AG04450 (cell line): ENCODE measurements around a stretch of chr14.

GRCh38 chr14:68757510-68758291 is 35.2 kb downstream of the ZFP36L1 start:
- CAGE, long polyA plus RNA, result no peak
- RRBS, result no CpG with 5 or more reads among the region's 6 CpGs

- CAGE, long polyA plus RNA, result no peak
- RRBS, result no CpG with 5 or more reads among the region's 3 CpGs
These were observed 18.3 kb downstream of the ZFP36L1 start for GRCh38 chr14:68774552-68774910.

- CAGE, long polyA plus RNA, result no peak
- RRBS, result no CpG with 5 or more reads among the region's 4 CpGs
These were observed 6.9 kb downstream of the ZFP36L1 start for GRCh38 chr14:68785836-68786545.

DNA sequence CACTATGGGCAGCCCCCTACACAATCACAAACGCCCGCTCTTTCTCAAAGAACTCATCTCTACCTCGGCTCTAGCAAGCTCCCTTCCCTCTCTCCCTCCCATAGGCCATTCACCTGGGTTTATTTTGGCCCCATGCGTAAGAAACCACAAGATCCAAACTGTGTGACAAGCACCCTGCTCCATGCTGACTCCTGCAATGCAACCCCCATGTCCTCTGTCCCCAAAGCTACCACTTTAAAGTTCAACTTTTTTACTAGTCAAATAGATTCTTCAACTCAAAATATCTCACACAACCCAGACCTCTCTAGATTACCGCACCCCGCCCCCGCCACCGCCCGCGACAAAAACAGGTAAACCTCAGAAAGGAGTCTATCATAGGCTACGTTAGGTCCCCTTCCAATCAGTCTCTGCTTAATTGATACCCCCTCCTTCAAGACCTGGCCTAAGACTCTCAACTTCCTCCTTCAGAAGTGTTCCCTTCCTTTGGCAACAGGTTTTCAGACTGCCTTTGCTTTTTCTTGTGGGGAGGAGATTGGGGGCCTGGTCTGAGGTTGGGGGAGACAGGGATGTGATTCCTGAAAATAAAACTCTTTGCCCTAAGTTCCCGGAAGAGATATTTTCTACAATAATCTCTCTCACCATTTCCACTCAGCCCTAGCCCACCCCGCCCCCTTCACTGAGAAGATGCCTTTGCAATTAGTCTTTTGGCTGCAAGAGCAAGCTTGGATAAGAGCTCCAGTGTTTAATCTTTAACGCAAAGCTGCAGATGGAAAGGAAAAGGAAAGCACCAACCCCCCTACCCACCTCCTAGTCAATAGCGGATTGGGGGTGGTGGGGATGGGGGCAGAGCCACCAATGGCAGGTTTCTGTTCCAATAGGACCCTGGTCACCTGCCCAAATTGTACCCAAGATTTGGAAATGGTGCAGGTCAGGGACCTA is 2.1 kb downstream of the ZFP36L1 start:
- CAGE, long polyA plus RNA, result no peak
- RRBS, result no CpG with 5 or more reads among the region's 15 CpGs

DNA sequence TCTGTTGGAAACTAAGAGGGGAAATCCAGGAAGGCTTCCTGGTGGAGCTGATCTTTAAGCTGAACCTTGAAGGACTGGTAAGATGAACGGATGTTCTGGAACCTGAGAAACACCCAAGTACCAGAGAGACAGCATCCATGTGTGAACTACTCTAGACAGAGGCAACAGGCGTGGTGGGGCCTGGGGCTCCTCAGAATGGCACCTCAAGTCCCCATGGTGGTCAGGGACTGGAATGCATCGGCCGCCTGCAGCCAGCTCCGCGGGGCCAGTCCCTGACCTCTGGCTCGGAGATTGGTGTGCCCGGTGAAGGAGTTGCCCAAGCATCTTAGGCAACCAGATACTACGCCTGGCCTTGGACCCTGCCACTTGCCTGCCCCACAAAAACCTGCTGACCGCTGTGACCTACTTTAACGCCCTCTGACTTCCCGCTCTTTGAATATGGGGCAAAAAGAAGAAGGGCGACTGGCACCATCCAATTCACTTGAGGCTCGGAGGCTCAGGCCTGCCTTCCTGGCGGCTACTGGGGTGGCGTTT is 22.9 kb upstream of the ZFP36L1 start:
- CAGE, long polyA plus RNA, result no peak
- RRBS, result no CpG with 5 or more reads among the region's 16 CpGs

GRCh38 chr14:68890032-68890441 is 89.1 kb downstream of the ACTN1 start:
- CAGE, long polyA plus RNA, result no peak
- RRBS, result no CpG with 5 or more reads among the region's 5 CpGs

- CAGE, long polyA plus RNA, result no peak
- RRBS, result no CpG with 5 or more reads among the region's 4 CpGs
These were observed 60.0 kb downstream of the ACTN1 start for GRCh38 chr14:68919138-68919485.

- CAGE, long polyA plus RNA, result no peak
- RRBS, result no CpG with 5 or more reads among the region's 15 CpGs
These were observed 23.6 kb downstream of the ACTN1 start for GRCh38 chr14:68955182-68956209.

GRCh38 chr14:68971278-68971879 is 7.7 kb downstream of the ACTN1 start:
- CAGE, long polyA plus RNA, result no peak
- RRBS, result no CpG with 5 or more reads among the region's 8 CpGs

- CAGE, long polyA plus RNA, result no peak
- RRBS, result 45% methylated on average over 4 of the region's 23 CpGs
These were observed 1.2 kb upstream of the ACTN1 start for GRCh38 chr14:68980178-68980830.

GRCh38 chr14:69005631-69006229 is 26.6 kb upstream of the ACTN1 start:
- CAGE, long polyA plus RNA, result no peak
- RRBS, result 15% methylated on average over 2 of the region's 10 CpGs

GRCh38 chr14:69038276-69038943 is 59.3 kb upstream of the ACTN1 start:
- CAGE, long polyA plus RNA, result no peak
- RRBS, result no CpG with 5 or more reads among the region's 10 CpGs

DNA sequence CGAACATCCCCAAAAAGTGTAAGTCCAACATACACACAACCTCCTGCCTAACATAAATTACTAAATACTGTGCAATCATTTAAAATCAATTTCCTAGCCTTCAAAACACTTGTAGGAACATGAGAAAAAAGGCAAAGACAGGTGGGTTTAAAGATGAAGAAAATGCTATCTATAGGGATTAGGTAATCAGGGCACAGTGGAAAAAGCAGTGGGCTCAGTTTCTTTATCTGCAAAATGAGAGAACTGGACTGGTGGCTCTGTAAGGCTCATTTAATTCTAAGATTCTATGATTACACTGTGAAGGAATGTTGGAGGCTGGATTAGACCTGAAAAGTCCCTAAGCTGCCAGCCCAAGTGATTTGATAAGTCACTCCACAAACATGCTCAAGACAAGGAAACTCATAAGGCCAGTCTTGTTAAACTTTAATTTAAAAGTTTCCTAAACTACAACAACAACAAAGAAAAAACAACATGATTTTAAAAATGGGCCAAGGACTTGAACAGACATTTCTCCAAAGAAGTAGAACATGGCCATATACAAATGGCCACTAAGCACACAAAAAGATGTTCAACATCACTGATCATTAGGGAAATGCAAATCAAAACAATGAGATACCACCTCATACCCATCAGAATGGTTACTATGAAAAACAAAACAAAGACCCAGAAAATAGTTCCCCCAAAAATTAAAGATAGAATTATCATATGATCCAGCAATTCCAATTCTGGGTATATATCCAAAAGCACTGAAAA is 75.0 kb downstream of the DCAF5 start:
- CAGE, long polyA plus RNA, result no peak
- RRBS, result no CpG with 5 or more reads among the region's 1 CpG

DNA sequence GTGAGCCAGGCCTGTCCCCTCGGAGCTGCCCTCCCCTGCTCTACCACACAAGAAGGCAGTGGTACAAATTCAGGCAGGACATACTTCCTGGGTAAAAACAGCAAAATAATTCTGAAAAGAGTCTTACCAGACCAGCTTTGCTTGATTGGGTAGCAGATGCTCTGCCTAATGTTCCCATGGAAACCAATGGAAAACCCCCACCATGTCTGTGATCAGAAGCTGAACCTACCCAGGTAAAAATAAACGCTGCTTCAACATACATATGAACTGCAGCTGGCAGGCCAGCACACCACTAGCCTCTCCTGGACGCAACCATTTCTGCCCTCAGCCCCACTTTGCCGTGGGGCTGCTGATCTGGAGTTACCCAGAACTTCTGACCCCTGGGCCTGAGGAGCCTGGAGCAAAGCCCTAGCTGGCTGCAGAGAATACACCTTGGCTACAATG is 43.2 kb downstream of the ERH start:
- CAGE, long polyA plus RNA, result no peak
- RRBS, result no CpG with 5 or more reads among the region's 4 CpGs

GRCh38 chr14:69384740-69385687 is 13.1 kb downstream of the ERH start:
- CAGE, long polyA plus RNA, result no peak
- RRBS, result no CpG with 5 or more reads among the region's 1 CpG

DNA sequence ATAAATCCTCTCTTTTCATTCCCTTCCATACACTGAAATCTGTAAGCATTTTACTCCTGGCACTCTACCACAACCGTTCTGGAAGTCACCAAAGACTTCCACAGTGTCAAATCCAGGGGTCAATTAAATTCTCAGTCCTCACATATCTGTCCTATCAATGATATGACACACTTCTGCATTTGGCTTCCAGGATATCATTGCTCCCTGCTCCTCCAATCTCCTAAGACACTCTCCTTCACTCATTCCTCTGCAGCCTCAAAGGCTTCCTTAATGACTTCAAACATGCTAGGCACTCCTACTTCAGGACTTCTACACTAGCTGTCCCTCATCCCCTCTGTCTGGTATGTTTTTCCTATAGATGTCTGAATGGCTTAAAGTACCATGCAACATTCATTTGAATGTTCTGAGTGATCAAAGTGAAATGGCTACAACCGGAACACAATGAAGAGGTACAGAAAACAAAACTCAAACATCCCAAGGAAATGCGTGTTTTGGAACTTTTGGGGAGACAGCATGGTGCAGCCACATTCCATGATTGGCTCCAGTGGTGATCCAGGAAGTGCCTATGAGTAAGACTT is 12.3 kb downstream of the ERH start:
- CAGE, long polyA plus RNA, result no peak
- RRBS, result no CpG with 5 or more reads among the region's 3 CpGs

GRCh38 chr14:69461216-69461848 is 23.2 kb upstream of the PLEKHD1 start:
- CAGE, long polyA plus RNA, result no peak
- RRBS, result no CpG with 5 or more reads among the region's 5 CpGs

DNA sequence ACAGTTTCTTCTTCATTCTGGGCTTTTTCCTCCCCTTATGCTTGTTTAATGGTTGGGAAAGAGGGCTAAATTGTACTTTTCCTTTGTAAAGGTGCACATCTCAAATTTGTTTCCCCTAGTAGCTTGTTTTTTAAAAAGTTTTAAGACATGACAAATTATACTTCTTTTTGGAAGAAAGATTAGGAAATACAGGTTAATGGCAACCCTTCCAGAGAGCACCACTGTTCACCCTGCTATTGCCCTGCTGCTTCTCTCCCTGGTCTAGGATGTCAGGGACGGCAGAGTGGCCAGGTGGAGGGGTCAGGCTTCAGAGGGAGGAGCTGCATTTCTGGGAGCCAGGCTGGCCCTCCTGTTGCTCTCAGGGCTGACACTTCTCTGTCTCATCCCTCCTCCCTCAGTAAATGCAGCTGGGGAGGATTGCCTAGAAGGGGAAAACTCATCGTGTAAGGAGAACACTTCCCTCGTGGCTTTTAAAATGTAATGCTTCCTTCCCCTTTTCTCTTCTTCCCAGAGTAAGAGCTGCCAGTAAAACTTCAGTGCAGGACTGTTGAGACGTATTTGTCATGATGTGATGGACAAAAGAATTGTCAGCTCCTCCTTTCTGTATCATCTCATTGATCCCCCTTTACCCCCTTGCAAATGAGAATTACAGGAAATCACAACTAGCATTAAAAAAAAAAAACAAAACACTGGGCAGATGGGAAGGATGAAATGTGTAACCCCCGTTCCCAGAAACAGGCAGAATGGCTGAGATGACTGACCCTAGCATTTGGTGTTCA is 20.8 kb downstream of the SUSD6 start:
- CAGE, long polyA plus RNA, result no peak
- RRBS, result no CpG with 5 or more reads among the region's 5 CpGs

- CAGE, long polyA plus RNA, result no peak
- RRBS, result no CpG with 5 or more reads among the region's 12 CpGs
These were observed 41.6 kb downstream of the SUSD6 start for GRCh38 chr14:69652708-69653623.

- CAGE, long polyA plus RNA, result no peak
- RRBS, result no CpG with 5 or more reads among the region's 11 CpGs
These were observed 74.0 kb downstream of the SUSD6 start for GRCh38 chr14:69685079-69686153.